Measurements from ENCODE around the genes GBP2 and BARHL2.

DNA sequence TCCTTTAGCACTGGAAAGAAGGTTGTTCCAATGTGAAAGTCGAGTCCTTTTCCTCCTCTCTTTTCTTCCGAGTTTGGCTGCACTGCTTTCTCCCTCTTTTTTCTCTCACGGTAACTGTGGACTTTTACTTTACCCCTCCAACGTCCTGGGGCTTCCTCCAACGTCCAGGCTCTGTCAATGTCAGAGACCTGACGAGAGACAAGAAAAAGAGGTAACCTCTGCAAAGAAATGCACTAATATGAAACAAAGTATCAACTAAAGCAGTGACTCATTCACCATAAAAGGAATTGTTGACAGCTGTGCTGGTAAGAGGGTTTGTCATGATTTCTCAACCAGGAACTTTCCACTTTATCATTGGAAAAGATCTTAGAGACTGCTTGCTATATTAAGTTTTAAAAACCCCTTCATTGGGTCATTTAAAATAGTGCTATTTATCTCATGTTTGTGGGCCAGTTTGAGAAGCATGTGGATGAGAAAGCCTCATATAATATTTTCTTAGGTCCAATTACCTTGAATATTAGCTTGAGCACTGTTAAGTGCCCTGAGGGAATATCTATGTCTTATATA, at the start of gene GBP2:
TSS of gene GBP2 (minus strand) at position 240 of the 567 bp plus-strand sequence.
- RRBS, result no CpG with 5 or more reads among the region's 6 CpGs

DNA sequence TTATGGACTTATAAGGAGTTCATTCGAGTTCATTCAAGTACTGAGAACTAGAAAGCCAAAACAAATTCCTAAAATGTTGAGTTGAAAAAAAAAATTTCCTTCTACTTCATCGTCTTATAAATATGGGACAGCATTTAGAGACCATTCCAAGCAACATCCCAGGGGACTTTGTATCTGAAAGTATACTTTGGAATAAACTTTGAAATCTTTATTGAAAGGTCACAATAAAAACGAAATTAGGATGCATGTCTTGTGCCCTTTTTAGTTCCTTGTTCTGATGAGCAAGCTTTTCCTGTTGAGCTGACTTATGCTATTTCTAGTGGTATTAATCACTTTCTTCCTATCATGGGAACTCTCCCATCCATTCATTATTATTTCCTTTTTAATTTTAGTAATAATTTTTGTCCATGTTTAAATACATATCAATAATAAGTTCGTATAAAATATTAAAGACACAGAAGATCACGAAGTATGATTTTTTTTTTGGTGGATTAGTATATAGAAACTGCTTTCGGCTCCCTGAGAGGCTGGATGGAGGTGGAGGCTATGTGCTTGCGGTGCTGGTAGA, 4.0 kb upstream of the GBP2 start:
- RRBS, result no CpG with 5 or more reads among the region's 7 CpGs

- RRBS, result no CpG with 5 or more reads among the region's 6 CpGs
These were observed 20.8 kb downstream of the LRRC8B start for GRCh38 chr1:89545211-89546083.

DNA sequence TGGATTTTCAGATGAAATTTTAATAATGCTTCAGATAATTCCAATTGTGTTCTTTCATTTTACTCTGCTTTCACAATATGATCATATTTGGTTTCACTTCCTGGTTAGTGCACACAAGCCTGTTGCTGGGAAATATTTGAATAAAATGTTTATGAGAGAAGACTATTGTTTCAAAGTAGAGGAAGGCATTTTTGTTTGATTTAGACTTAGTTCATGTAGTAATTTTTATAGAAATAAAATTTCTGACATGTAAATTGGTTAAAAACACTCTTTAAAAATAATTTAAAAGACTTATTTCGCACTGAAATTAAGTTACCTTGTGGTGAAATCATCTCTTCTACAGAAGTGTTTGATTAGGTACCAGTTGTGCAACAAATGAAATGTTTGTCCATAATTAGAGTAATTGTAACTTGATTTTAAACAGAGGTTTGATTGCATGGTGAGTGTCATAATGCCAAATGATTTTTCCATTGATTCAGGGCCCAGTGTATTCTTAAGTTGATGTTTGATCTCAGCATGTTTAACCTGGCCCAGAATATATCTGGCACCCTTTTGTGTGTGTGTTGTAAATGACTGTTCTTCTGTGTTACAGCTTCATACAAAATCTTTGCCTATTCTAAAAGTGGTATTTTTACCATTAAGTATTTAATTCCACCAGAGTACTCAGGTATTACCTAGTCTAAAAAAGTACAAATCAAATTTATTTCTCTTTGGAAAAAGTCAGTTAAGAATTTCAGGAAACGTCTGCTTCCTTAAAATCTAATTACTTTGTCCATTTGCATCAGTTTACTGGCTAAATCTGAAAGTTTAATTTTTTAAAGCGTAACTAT, 28.5 kb downstream of the LRRC8B start:
- RRBS, result no CpG with 5 or more reads among the region's 3 CpGs

GRCh38 chr1:89566449-89567419, 42.1 kb downstream of the LRRC8B start:
- RRBS, result no CpG with 5 or more reads among the region's 8 CpGs

DNA sequence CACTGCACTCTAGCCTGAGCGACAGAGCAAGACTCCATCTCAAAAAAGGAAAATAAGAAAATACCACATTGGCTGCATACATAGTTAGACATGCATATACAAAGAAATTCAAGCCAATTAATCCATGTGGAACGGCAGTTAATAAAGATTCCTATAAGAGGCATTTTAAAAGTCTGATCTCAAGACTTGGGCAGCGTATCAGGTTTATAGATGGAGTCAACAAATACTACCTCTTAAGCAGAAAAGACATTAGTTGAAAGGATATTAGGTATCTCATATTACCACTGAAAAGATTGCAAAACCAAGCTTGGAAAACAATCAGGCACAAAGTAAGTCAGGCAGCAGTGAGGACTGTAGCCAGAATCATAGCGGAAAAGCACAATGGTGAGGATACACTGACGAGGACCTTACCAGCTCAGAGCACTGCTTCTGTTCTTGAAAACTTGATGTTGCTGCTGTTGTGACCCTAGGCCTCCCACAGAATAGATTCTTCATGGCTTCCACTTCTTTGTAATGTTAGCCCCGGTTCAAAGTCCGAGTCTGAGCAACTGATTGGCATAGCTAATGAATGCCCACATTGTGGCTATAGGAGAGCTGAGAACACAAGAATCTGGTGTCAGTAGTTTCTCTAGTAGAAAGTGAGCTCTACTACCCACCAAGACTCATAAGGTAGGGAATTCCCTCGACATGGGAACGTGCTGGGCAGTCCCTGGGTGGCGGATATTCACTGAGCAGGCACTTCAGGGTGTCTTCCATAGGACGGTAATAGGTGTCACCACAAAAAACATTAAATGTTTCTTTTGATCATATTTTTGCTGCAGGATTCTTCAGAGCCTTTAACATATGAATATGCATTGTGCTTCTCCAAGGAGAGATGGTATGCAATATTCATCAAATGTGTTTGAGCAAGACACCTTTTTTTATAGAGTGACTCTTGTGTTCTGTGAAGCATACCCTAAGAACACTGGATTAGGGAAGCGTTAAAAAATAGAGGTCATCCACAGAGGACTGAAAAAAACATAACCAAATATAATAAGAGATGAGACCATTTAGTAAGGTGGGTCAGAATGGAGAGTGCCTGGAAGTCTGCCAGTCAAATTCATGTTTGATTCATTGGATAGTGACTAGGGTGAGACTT, 45.1 kb upstream of the LRRC8C start:
- RRBS, result no CpG with 5 or more reads among the region's 12 CpGs

GRCh38 chr1:89688141-89689472, 55.7 kb downstream of the LRRC8C start:
- RRBS, result no CpG with 5 or more reads among the region's 8 CpGs

DNA sequence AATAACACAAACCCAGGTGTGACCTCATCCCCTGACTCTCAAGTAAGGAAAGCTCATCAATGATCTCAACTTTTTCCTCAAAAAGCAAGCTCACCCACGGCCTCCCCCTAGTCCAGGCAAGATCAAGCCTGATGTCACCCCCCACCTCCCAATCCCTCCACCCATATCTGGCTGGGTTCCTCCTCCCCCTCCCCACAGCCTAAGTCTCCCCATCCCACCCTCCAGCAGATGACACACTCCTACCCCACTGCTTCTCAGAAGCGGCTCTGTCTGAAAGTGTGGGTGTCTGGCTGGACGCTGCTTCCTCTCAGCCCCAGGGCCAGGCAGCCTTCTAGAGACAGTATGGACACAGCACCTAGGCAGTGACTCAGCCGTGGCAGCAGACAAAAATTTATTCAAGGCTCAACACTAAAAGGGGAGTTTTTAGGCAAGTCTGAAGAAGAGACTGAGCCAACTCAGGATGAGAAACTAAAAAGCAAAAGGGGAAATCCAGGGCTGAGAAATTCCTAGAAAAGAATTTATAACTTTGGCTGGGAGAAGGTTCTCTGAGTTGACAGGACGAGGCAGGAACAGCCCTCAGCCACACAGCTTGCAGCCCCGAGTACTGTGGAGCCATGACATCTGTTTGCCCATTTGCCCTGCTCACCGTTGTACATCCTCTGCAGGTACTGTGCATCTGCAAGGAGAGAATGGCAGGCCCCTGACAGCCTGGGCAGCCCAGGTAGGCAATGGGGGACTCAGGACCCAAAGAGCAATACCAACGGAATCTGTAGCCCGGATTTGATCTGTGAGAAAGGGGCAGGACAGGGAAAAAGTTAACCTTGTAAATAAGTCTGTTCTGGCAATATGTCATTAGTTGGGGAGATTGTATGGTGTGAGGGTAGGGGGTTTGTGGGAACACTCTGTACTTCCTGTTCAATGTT, 81.5 kb upstream of the LRRC8D start:
- RRBS, result no CpG with 5 or more reads among the region's 9 CpGs

GRCh38 chr1:89846512-89846933, 25.7 kb downstream of the LRRC8D start:
- RRBS, result no CpG with 5 or more reads among the region's 2 CpGs

GRCh38 chr1:89846946-89847689, 26.3 kb downstream of the LRRC8D start:
- RRBS, result no CpG with 5 or more reads among the region's 7 CpGs

DNA sequence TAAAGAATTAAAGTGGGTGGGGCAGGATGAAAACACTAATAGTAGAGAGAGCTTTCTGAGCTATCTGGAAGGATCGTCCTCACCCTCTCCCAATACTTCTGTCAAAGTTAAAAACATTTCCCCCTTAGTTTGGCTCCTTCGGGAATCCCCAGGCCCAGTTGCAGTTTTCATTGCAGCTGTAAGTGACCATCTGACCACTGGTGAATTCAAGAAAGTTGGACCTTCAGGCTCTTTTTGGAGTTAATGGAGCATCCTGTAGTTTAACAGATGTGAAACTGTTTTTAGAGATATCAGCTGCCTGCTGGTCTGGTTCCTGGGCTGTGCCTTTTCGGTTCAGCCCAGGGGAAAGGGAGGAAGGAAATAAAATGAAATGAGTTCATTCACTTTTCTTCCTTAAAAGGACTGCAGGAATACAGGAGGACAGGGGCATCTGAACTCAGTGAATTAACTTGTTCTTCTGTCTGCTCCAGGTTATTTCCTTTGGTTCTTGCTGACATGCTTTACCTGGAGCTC, 83.3 kb downstream of the LRRC8D start:
- RRBS, result no CpG with 5 or more reads among the region's 3 CpGs

GRCh38 chr1:89932863-89934166, 61.6 kb upstream of the ZNF326 start:
- RRBS, result no CpG with 5 or more reads among the region's 16 CpGs

DNA sequence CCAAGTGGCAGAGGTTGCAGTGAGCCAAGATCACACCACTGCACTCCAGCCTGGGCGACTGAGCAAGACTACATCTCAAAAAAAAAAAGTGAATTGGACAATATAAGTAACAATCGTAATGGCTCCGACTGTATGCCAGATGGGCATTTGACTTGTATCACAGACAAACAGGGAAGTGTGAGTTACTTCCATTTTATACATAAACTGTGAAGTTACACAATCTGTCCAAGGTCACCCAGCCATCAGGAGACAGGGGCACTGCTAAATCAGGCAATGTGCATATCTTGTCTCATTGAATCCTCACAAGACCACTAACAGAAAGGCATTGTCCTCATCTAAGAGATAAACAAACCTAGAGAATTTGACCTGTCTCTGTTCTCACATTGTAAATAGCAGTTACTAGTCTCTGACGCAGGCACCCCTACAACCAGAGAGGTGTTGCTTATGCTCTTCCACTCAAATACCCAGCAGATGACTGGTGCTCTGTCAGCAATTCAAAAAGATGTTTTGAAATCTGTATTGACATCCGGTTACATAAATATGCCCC, 52.1 kb upstream of the ZNF326 start:
- RRBS, result no CpG with 5 or more reads among the region's 5 CpGs

- RRBS, result no CpG with 5 or more reads among the region's 9 CpGs
These were observed 1.5 kb downstream of the ZNF326 start for GRCh38 chr1:89996346-89996867.

DNA sequence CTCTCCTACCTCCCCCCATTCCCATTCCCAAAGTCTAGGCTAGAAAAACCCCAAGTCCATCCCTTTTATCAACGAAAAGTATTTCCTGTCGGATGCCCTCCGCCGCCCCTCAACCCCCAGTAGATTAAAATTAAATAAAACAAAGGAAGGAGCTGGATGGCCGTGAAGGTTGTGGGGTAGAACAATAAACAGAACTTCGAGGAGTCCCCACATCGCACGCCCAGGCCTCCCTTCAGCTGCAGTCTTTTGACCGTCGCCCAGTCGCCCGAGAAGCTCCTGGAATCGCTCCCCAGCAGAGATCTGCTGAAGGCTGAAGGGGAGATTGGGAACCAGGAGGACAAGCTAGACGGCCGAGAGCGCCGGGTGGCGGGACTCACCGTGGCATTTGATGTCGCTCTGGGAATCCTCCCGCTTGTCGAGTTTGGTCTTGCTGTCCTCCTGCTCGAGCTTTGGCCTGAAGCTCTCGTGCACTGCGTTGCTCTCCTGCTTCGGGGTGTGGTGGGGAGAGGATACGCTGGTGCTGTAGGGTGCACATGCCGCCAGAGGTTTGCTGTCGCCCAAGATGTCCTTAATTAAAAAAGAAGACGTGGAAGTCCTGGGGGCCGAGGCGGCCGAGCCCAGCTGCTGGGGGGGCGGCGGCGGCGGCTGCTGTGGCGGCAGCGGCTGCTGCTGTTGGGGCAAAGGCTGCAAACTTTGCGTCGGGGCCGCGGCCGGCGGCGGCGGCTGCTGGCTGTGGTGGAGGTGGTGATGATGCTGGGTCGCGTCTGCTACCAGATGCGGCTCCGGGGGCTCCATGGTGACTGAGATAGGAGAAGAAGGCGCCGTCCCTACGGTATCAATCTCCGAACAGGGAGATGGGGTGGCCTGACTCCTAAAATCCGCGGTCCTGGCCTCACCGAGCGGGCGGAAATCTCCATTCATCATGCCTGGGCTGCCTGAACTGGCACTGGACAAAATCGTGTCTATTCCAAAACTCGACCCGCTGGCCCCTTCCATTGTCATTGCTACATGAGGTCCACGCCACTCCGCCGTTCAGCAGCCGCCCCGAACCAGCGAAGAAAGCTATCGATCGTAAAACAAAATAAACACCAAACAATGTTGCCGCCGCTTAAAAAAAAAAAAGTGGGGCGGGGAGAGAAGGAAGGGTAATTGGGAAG, at the start of gene BARHL2:
TSS of gene BARHL2 (minus strand) at position 1,109 of the 1,157 bp plus-strand sequence.
- RRBS, result 11% methylated on average over 8 of the region's 74 CpGs

DNA sequence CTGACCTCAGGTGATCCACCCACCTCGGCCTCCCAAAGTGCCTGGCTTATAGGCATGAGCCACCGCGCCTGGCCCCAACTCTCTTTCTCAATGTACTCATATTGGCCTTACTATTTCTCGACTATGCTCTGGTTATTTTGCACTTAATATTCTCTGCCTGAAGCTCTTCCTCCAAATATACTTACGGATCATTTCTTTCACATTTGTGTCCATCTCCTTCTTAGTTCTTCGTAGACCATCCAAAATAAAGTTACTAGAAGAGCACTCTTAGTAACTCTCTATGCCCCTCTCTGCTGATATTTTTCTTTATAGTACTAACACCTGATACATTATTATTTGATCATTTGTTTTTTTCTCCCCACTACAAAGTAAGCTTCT, 55.9 kb downstream of the ZNF644 start:
- RRBS, result no CpG with 5 or more reads among the region's 6 CpGs

DNA sequence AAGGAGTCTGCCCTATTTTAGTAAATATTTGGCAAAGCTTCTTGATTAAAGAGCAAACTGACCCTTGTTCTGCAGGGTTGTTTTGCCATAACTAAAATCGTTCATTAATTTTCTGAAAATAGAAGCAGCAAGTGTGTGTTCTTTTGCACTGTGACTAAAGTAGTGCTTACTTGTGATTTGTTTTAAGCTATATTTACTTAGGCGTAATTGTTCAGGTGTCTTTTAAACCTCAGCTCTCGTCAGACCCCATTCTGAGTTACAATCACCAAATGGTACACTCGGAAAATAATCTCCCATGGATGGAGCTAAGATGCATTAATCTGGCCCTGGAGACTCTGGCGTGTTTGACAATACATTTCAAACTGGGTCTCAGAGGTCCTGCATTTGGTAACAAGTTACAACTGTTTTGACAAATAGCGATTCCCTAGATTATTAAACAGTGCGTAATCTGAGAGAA, 82.4 kb downstream of the CDC7 start:
- RRBS, result no CpG with 5 or more reads among the region's 7 CpGs

DNA sequence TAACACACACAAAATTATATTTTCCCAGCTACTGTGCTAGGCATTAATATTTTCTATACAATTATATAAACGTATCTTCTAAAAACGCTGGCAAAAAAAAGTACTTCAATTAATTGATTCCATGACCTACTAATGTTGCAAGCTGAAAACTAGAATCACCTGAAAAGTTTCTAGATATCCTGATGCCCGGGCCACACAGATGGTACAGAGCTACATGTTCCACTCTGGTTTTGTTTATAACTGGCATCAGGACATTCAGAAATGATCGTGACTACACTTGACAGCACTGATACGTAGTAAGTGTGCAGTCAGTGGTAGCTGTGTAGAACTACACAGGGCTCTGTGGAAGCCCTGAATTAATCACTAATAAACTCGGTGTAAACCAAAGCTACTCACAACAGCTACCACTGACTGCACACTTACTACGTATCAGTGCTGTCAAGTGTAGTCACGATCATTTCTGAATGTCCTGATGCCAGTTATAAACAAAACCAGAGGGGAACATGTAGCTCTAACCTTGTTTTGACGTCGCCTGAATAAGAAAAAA, 149.8 kb downstream of the TGFBR3 start:
- RRBS, result no CpG with 5 or more reads among the region's 10 CpGs

GRCh38 chr1:91745020-91745318, 141.0 kb downstream of the TGFBR3 start:
- RRBS, result no CpG with 5 or more reads among the region's 2 CpGs